Measurements from ENCODE around the gene OTOP2.

DNA sequence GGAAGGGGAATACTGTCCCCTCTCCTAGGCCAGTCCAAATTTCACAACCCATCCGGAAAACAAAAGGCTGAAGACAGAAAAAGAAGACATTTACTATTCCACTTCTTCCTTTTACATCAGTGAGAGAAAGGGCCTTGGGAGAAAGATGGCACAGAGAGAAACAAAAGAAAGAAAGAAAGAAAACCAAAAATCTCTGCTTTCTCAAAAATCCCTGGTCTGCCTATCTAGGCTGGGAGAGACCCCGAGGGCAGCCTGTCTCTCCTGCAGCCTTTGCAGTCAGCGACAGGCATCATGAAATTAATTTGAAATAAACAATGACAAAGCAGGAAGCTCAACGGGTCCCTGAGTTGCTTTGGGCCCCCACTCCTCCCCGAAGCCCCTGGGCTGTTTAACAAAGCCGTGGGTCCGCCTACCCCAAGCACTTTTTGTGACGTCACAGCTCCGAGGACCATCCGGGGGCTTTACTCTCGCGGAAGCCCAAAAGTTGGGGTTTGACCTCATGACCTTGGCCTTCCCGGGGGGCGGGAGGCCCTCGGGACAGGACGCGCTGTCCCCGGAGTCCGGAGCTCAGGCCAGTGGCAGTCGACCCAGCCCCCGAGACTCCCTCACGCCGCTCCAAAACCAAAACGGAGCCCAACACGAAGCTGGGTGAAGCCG lies 5.3 kb upstream of the SOX9 start:
- PRO-cap, 2 experiments = no peak in any of the 2 experiments

- PRO-cap, 2 experiments = peak in 1 of 2 experiments; most common plus-strand start chr17:72121425 (in 1)
These were observed 819 bp downstream of the SOX9 start for GRCh38 chr17:72121340-72122337.

DNA sequence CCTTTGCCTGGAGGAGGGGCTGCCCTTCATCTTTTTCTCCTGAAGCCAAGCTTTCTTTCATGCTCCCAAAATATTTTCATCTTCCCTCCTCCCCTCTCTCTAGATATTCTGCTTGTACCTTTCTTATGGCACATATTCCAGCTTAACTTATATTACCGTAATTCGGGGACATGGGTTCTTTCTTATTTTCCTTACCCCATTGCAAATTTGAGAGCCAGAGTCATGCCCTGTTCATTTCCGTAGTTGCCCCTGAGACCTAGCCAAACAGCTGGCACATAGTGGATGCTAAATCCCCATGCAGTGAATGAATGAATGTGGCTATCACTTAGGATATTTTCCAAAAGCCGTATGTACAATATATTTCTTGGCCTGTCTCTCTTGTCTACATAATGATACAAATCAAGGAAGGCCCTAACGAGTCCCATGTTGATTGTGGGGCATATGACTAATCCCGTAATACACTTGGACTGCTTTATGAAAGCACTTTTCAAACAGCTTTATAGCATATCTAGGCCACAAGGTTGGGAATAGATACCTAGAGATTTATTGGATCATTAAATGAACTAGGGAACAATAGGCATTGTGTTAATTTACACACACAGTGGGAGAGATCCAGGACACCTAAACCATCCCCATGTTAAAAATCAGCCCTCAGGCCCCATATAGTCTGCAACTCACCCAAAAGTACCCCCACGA lies 478.1 kb downstream of the SLC39A11 start:
- PRO-cap, 2 experiments = no peak in any of the 2 experiments

- PRO-cap, 2 experiments = no peak in any of the 2 experiments
These were observed 218.8 kb downstream of the SLC39A11 start for GRCh38 chr17:72873684-72874172.

- PRO-cap, 2 experiments = no peak in any of the 2 experiments
These were observed 2.1 kb downstream of the SSTR2 start for GRCh38 chr17:73166692-73167585.

DNA sequence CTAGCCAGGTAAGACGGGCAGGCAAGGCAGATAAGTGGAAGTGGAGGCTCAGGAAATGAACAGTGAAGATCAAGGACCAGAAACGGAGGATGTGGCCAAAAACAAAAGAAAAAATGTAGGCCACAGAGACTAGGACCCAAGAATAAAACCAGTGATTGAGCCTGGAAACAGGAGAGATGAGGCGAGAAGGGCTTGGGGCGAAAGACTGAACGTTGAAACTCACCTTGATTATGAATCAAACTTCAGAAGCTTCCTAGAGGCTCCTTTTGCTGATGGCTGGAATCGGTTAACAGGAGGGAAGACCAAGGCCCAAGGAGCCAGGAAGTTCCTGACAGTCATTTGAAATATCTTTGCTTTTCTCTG lies 5.6 kb downstream of the C17orf80 start:
- PRO-cap, 2 experiments = no peak in any of the 2 experiments

DNA sequence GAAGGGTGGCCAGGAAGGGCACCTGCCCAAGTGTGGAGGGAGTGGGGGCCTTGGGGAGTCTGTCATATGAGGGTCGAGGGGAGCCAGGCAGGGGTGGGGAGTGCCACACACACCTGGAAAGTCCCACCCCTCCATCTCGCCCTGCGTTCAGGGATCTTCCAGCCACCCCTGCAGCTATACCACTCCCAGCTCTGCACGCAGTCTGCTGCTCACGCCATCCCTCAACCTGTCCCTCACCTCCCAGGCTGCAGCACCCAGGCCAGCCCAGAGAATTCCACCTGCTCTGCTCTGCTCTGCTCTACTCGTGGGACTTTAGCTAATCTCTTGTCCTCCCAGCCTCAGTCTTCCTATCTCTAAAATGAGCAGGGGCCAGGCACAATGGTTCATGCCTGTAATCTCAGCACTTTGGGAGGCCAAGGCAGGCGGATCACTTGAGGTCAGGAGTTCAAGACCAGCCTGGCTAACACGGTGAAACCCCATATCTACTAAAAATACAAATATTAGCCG lies 17.3 kb upstream of the CPSF4L start:
- PRO-cap, 2 experiments = no peak in any of the 2 experiments

GRCh38 chr17:73286641-73287432 lies 25.0 kb downstream of the CDC42EP4 start:
- PRO-cap, 2 experiments = no peak in any of the 2 experiments

- PRO-cap, 2 experiments = no peak in any of the 2 experiments
These were observed 23.1 kb downstream of the CDC42EP4 start for GRCh38 chr17:73288334-73289491.

DNA sequence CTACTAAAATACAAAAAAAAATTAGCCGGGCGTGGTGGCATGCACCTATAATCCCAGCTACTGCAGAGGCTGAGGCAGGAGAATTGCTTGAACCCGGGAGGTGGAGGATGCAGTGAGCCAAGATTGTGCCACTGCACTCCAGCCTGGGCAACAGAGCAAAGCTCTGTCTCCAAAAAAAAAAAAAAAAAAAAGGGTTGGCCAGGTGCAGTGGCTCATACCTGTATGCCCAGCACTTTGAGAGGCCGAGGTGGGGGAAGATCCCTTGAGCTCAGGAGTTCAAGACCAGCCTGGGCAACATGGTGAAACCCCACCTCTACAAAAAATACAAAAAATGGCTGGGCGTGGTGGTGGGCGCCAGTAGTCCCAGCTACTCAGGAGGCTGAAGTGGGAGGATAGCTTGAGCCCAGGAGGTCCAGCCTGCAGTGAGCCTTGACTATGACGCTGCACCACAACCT lies 2.9 kb downstream of the CDC42EP4 start:
- PRO-cap, 2 experiments = no peak in any of the 2 experiments

- PRO-cap, 2 experiments = peak in 1 of 2 experiments; most common plus-strand start chr17:73349423 (in 1); most common minus-strand start chr17:73349311 (in 1)
These were observed 37.2 kb upstream of the CDC42EP4 start for GRCh38 chr17:73348897-73349537.

GRCh38 chr17:73401801-73402345 lies 90.1 kb upstream of the CDC42EP4 start:
- PRO-cap, 2 experiments = peak in 1 of 2 experiments; most common plus-strand start chr17:73402132 (in 1)

DNA sequence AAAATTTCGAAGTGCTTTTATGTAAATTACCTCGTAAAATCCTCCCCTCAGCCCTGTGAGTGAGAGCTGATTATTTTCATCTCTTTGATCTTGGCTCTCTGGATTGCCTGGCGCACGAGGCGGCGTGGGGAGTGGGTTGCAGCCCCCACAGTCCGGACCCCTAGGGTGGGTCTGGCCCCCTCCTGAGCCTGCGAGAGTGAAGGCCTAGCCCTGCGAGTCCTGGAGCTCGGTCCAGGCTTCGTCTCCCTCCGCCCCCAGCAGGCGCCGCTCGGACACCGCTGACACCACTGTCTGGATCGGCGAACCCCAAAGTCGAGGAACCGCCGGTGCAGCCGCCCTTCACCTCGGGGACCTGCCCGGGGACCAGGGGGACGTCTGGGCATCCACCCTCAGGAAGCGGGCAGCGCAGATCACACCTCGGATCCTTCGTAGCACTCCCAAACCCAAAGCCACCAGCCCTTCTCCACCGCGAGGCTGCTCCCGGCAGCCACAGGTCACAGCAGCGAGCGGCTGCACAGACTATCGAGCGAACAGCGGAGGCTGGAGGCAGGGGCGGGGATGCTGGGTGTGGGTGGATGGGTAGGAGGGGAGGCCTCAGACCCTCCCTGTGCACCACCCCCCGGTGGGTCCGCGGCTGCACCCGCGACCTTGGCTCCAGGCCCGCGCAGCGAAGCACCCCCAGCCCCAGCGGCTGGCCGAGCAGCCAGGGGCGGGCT lies 1.3 kb downstream of the SDK2 start:
- PRO-cap, 2 experiments = no peak in any of the 2 experiments

DNA sequence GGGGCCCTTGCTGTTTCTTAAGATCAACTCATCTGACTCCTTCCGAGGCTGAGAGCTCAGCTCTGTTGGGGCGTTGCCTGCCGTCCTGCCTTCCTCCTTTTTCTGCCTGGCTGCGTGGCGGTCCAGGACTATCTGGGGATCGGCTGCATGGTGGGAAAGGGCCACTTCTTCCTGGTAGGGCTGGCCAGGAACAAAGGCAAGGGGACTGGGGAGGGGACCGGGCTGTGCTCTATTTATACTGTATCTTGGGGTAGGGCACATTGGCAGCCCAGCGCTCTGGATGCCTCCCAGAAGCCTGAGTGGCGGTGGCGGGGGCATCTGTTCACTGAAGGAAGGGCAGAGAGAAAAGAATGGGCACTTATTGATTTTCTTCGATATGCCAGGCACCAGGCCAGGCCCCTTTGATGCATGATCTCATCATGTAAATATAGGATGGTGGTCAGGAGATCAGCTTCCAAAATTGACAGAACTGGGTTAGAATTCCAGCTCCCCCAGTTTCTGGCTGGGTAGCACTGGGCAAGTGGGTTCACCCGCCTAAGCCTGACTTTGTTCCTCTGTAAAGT lies 103.4 kb upstream of the SDK2 start:
- PRO-cap, 2 experiments = no peak in any of the 2 experiments

DNA sequence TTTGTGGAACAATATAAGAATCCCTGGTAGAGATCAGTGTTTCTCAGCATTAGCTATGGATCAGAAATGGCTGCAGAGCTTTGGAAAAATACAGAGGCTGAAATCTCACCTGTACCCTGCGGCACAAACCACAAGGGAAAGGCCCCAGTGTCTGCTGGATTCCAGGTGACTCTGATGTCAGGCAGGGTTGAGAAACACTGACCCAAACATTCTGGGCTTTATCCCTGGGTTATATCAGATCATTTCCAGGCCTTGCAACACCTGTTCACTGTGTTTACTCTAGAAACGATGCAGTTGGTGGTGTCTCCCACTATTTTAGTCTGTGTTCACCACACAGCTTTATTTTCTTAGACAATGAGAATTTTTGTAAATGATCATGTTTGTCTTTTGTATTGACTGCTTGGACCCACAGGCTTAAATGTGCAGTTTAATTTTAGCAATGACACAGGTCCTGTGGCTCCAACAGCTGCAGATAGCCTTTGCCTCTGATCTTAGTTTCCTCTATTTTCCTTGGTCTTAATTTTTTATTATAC lies 151.5 kb upstream of the SDK2 start:
- PRO-cap, 2 experiments = no peak in any of the 2 experiments

DNA sequence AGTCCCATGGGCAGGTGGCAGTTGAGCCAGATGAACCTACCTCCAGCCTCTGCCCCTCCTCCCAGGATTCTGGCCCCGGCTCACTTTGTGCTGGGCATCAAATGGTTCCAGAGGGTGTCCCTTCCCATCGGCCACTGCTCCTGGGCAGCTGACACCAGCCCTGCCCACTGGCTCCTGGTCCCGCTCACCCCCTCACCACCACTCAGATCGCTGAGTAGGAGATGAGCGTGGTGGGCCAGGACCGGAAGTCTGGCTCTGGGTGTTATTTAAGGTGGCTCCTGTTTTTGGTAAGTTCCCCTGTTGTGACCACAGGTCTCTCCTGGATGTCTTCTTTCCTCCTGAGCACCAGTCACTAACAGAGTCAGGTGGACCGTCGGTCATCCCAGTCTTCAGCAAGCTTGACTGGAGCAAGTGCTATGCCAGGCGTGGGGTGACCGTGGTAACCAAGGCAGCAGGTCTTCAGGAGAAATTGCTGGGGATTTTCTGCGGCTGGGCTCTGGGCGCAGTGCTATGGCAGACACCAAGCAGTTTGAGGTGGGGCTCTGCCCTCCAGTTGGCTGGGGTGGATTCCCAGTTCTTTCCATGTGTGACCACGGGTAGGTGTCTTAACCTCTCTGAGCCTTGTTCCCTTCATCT lies 2.2 kb downstream of the TTYH2 start:
- PRO-cap, 2 experiments = peak in 1 of 2 experiments; most common plus-strand start position 205 of the sequence (in 1); most common minus-strand start position 71 of the sequence (in 1)

- PRO-cap, 2 experiments = no peak in any of the 2 experiments
These were observed 21.8 kb downstream of the DNAI2 start for GRCh38 chr17:74295790-74296213.

GRCh38 chr17:74468862-74469379 lies 2.5 kb downstream of the CD300A start:
- PRO-cap, 2 experiments = no peak in any of the 2 experiments

- PRO-cap, 2 experiments = no peak in any of the 2 experiments
These were observed 13.7 kb upstream of the CD300E start for GRCh38 chr17:74637309-74637591.

GRCh38 chr17:74924017-74924464 lies at the start of gene OTOP2:
OTOP2 (plus strand) TSS chr17:74924273.
- PRO-cap, 2 experiments = no peak in any of the 2 experiments

Data from cerebral cortex (tissue), 2 donors.